Right common carotid artery plus branches (tissue), 1 donor: ENCODE measurements around a stretch of chr4.

DNA sequence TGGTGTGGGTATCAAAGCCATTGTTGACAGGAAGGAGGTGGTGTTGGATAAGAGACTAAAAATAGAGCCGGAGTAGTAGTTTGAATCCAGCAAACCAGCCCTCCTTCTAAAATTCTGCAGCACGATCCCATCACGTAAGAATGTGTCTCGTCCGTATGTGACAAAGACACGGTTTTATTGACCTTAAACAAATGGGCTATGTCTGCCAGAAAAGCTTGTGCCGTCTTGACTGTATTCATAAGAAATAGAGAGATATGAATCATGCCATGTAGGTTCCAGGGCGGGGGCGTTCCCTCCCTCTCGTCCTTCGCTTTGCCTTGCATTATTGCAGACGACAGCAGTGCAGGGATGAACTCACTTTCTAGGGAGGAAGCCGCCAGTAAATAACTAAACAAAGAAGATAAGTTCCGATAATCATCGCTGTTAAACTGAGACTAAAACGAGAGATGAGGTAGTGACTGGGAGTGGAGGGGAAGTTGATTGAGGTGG lies 3.3 kb downstream of the TENM3 start:
- PRO-cap, result no peak

DNA sequence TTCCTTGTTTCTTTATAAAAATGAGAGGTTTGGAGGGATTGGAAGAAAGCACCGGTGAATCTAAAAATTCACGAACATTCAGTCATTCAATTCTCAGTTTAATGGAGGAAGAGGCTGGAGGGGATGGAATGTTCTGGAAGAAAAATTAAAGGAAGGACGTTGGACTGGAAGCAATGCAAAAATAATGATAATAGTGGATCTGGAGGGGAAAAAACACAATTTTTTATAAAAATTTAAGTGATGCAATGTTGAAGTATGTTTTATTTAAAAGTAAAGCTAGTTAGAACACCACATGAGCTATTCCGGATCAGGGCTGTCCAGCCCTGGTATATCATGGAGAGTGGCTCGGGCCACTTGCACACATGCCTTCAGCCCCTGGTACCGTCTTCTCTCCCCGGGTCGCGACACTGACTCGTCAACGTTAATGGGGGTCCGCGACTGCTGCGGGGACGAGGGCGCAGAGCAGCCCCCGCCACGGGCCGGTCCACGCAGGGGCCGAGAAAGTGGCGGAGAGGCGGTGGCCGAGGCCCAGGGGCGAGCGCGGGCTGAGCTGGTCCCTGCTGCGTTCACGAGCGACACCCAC lies 204.6 kb downstream of the TENM3 start:
- PRO-cap, result no peak

DNA sequence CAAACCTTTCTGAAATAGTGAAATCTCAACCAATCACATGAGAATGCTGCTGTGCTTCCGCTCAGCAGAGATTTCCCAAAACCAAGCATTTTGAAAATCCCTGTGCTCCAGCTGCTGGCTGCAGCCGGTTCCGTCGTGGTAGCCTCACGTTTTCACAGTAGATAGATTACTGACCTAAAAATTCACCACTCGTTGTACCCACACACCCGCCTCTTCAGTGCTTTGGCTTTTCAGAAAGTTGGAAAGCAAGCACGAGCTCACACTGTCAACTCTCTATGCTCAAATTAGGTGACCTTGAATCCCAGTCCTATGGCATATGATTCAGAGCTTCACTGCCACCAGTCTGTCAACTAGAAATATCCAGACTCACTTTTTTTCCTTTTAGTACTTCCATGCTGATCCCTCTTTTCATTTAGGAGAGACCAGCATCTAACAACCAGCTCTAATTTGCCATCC lies 168.9 kb downstream of the DCTD start:
- PRO-cap, result no peak

DNA sequence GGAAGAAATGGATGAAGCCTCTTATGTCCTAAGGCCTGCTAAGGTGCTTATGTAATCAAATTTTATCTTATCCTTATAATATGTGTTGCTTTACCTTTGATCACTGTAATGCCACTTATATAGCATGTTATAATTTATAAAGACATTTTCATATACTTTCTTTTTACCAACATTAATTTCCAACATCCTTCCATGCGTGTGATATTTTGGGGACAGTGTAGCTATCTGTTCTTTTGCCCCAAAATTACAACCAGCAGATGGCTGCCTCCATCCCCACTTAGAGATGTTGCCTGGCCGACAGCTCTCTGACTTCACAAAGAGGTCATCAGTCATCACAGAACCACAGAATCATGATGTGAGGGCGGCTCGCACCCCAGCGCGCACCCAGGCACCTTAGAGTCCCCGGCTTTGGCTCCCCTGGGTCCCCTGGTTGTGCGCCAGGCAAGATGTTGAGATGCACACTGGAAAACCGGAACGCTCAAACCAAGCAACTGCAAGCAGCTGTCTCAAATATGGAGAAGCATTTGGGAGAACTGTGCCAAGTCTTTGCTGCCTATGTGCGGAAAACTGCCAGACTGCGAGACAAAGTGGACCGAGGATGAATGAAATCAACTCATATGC lies 61.6 kb upstream of the WWC2 start:
- PRO-cap, result no peak

- PRO-cap, result no peak
Observed at GRCh38 chr4:183118591-183119331, 19.7 kb downstream of the WWC2 start.

- PRO-cap, result no peak
Observed at GRCh38 chr4:183253284-183254187, 66.5 kb downstream of the CLDN22 start.

DNA sequence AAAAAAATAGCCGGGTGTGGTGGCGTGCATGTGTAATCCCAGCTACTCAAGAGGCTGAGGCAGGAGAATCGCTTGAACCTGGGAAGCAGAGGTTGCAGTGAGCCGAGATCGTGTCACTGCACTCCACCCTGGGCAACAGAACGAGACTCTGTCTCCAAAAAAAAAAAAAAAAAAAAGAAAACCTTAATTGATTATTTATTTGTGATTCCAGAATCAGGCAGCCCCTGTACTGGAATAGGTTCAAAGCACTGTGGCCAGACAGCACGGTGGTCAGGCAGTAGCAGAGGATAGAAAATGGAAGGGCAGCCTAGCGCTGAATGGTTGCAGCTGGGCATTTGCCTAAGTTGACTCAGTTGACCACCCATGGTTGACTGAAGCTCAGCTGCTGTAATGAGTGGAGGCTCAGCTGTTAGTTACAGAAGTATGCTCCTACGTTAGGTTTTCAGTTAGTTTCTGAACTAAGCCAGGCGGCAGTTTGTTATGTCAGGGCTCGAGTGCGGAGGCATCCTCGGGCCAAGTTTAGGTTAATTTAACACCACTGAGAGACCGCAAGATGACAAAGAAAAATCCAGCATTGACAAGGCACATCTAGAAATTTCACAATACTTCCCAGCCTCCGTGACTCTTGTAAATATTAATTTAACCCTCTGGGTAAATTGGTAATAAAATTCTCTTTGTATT lies 33.3 kb upstream of the CDKN2AIP start:
- PRO-cap, result no peak

- PRO-cap, result no peak
Observed at GRCh38 chr4:183444245-183444473, 277 bp upstream of the CDKN2AIP start.

- PRO-cap, result no peak
Observed at GRCh38 chr4:183482096-183482656, 22.7 kb upstream of the ING2 start.

DNA sequence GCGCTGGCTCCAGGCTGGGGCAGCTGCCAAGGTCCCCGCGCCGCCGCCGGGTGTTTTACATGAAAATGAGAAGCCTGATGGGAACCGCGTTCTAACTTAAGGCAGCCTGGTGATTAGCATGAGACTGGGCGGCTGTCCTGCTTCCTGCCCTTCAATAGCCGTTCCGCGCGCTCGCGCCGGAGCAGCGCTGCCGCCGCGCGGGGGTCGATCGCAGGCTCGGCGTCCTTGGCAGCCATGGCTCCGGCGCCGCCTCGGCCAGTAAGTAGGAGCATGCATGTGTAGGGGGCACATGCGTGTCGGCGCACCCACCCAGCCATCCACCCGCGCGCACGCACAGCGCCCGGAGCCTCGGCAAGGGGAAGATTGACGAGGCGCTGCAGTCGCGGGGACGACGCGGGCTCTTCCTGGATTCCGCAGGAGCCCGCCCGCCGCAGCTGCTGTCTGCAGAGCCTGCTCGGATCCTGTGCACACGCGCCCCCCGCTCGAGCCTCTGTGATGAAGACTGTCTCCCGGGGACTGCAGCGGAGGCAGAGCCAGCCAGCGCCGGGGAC lies 609 bp downstream of the STOX2 start:
- PRO-cap, result no peak

DNA sequence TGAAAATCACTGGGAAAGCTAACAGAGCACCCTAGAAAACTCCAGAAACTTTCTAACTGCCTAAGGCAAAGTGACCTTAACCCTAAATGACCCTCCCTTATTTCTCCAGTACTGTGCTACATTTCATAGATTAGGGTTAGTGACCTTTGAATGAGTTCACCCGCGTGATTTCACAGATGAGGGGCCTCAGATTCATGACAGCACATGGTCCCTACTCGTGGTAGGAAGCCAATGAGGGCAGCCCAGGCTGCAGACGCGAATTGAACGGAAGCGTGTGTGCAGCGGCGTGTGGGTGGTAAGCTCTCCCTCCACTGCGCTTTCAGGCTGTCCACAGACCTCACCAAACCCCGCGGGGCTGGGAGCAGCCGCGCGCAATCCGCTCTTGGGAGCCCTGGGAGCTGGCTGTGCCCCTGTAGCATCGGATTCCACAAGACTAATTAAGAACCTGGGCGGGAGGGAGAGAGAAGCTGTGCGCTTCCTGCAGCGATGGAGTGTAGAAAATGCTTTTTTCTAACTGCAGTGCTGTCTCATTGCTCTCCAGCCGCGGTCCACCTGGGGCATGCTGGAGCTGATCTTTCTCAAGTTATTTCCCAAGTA lies 134.8 kb downstream of the STOX2 start:
- PRO-cap, result no peak

- PRO-cap, result no peak
Observed at GRCh38 chr4:184355127-184355777, 119.1 kb downstream of the IRF2 start.

DNA sequence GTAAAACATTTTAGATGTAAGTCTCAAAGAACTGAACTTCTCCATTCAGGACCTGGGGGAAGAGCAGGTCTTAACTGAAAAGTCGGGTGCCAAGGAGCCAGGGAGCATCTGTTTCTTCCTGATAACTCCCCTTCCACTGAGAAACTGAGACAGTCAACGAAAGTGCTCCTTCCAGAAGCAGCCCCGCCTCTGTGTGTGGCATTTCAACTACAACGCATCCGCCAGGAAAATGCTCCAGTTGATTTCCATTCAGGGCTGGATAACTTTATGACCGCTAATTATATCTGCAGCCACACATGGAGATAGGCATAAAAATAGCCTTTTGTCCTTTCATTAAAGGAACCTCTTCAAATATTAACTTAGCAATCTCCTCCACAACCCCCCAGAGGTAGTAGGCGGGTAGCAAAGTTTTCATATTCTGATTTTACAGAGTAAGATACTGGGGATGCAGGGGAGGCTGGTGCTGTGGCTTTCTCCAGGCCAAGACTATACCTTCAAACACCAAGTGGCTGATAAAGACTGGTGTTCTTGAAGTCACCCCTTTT lies 87.8 kb downstream of the IRF2 start:
- PRO-cap, result no peak

DNA sequence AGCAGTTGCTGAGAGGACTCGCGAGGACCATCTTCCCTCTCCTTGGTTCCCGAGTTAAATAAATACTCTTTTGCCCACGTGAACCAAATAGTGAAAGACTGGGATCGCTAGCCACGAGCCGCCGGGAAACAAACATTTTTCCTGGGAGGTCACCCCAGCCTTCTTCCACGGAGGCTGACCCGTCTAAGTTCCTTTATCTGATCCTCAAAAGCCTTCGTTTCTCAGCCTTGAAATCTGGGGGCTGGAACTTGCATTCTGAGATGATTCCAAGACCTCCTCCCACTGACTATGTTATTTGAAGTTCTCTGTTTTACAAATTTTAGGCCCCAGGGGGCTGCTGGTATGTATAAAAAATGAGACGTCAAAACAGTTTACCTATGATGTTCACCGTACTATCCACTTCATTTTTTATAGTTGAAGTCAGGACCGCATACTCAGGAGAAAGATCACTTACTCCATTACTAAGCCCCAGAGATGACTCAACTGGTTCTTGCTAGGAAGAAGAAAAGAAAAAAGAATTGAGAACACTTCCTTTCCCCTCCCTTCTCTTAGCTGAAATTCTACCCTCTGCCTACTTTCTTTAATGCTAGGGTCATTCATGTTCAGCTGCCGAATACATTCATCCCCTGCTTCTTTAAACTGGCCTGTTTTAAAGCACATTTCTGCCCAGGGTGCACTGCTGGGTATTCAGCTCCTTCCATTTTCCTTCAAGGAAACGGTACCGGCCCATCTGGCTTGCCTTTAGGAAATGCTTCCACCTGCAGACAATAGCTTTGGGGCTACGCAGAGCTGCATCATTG lies 66.4 kb downstream of the IRF2 start:
- PRO-cap, result no peak

DNA sequence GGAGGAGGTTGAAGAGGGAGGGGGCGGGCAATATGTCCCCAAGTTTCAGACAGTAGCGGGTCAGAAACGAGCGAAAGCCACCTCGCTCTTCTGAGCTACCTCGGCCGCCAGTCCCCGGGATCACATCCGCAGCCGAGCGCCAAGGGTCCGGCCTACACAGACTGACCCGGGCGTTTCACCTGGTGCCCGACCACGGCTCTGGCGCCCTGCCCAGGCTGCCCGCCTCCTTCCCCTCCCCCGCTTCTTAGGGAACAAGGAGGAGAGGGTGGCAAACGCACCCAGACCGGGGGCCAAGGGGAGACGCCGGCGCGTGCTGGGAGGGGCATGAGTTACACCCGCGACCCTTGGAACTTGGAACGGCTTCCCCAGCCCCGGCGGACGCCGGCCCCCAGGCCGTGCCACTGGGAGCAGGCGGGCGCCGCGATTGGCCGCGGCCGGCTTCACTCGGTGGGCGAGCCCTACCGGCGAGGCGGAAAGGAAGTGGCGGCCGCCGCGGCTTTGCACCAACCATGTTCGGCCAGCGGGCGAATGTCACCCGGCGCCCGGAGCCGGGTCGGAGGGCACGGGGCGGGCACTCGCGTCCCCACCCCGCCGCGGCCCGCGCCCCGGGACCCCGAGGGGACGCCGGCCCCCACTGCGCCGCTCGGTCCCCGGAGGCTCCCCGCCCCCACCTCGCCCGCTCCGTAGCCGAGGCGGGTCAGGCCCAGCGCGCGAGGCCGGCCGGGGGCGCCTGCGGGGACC lies 1.5 kb downstream of the IRF2 start:
- PRO-cap, result bidirectional peak, plus-strand start at position 281 of the sequence, minus-strand start at position 181 of the sequence; bidirectional peak, plus-strand start at position 443 of the sequence, minus-strand start at position 403 of the sequence

GRCh38 chr4:184767364-184767649 lies 33.4 kb upstream of the CENPU start:
- PRO-cap, result no peak

- PRO-cap, result unidirectional peak, plus-strand start at chr4:184808600
Observed at GRCh38 chr4:184808173-184809202, 17.3 kb downstream of the ACSL1 start.

- PRO-cap, result no peak
Observed at GRCh38 chr4:184811436-184812734, 13.9 kb downstream of the ACSL1 start.

GRCh38 chr4:184824548-184824957 lies 1.2 kb downstream of the ACSL1 start:
- PRO-cap, result no peak

- PRO-cap, result unidirectional peak, minus-strand start at chr4:184826465
Observed at GRCh38 chr4:184826312-184827291, 834 bp upstream of the ACSL1 start.